Jejunum (tissue), 1 donor: ENCODE measurements around a stretch of chr9.

GRCh38 chr9:95008160-95009018 is 281.9 kb downstream of the AOPEP start:
- PRO-cap, result no peak

GRCh38 chr9:95023874-95024136 is 293.7 kb downstream of the FANCC start:
- PRO-cap, result no peak

DNA sequence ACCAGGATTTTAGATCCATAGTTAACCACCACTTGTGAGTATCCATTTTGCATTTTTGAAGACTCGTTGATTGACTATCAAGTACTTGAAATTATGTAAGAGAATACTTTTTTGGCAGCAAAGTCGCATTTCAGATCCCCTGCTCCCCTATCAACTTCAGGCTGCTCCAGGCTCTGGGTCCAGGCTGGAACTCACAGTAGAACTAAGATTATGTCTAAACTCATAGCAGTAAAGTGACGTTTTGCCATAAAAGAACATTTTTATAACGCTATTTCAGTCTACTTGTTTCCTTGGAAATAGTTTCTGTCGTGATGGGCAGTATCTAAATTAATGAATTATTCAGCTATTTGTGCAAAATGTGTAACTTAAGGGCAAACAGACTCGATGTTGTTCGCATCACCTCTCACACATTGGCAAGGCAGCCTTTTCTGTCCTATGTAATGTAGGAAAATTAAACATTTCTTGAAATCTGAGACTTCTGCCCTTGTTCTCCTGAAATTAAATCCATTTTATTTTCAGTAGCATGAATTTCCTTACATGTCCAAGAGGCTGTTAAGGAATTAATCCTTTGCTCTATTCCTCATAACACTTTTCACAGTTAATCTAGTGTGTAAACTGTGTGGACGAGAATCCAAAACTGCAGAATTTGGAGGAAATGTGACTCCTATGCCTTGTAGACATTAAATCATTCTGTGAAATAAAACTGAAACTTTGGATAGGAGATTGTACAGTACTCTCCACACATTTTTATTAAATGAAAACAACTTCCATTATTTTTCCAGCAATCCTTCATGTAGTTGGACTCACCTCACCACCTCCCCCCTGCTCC is 267.5 kb downstream of the FANCC start:
- PRO-cap, result no peak

DNA sequence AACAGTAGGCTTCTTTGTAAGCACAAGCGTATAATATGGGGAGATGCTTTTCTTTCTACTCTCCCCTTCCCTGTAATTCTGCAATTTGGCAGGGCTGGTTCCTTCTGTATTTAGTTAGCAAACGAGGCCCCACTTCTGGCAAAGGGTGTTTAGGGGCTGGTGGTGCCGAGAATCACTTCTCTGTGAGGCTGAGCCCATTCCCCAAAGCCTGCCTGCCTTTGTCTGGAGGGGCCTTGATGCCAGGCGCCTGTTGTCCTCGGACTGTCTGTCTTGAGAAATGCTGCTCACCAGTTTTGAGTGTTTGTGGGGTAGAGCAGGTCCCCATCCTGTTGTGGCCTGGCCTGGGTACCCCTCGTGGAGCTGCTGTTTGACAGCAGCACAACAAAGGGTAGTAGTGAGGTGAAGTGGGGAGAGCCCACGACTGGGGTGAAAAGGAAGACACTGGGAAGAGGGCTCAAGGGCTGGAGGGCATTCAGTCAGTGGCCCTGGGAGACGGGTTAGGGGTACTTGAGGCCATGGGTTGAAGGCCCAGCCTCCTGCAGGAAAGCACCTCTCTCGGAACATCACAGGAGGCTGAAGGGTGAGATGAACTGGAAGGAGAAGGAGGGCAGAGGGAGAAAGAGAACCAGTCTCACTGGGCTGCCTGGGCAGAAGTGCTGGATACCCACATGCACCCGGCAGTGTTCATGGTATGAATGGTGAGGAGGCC is 259.0 kb downstream of the FANCC start:
- PRO-cap, result no peak

DNA sequence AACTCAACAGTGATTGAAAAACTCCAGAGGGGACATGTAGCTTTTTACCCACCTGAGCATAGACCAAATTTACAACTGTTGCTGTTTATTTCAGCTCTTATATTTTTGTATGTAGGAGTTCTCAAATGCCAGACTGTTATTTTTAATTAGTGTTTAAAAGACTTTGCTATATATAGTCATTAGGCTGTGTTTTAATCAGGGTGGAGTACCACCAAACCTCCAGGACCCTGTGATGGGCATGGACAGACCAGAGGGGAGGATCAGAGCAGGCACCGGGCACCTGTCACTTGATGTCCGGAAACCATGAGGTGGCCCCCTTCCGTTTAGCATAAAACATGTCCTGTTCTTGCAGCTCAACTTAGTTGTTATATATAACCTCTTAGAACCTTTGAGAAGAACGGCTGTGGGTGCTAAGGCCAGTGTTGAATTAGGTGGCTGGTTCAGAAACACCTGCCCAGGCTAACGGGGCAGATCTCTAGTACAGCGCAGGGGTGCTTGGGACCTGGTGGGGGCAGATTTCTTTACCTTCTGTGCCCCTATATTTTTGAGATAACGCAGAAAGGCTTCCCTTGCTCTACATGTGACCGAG is 255.6 kb downstream of the FANCC start:
- PRO-cap, result no peak

DNA sequence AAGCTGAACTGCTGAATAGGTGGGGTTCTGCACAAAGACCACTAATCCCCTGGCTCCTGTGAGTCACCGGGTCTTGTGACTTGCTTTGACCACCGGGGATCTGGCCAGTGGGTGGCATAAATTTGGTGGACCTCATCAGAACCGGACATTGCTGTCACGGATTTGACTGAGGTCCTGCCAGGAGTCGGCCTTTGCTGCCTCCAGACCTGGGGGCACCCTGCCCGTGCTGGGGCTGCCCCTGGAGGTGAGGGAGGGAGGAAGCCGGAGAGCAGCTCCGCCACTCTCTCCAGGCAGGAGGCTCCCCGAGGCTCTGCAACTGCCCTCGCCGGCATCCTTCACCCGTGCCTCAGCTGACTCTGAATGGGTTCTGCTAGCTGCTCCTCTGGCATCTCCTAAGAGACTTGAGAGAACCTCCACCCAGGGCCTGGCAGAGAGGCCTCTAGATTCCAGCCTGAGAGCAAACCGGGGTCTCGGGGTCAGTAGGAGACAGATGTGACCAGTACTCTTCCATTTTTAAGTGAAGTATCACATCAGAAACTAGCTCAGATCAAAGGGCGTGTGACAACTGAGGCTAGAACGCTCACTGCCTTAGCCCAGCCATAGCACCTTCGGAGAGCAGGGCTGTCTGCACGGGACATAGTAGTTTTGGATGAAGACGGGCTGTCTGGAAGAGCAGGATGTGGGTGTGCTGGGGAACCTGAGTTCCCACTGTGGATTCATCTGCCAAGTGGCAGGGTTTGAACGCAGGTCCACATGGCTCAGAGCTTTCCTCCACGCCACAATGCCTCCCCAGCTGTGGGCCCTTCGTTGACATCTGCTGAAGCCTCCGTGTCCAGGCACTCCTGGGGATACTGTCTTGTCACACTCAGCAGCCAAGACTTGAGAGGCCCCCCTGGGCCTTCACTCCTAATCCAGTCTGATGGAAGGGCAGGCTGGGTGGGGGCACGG is 228.5 kb downstream of the FANCC start:
- PRO-cap, result no peak

GRCh38 chr9:95130465-95131129 is 186.9 kb downstream of the FANCC start:
- PRO-cap, result no peak

GRCh38 chr9:95147700-95148129 is 169.8 kb downstream of the FANCC start:
- PRO-cap, result no peak

DNA sequence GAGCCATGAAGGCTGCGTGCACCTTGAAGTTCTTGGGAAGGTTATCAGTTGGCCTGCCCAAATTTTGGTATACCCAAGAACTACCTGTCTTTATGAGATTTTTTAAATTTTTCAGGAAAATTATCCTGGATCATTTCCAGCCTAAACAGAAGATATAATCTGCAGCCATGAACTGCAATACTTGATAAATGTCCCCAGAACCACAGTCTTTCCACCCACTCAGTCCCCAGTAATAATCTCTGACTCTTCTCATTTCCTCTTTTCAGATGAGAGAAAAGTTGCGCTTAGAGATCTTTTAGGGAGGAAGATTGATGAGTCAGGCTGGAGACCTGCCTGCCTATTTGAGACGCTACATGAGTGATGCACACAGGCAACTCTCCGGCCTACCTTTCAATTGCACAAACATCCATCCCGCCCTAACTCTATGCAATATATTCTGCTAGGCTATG is 159.8 kb downstream of the FANCC start:
- PRO-cap, result no peak

GRCh38 chr9:95188539-95189049 is 128.9 kb downstream of the FANCC start:
- PRO-cap, result no peak

GRCh38 chr9:95349571-95350261 is 32.2 kb upstream of the FANCC start:
- PRO-cap, result no peak

GRCh38 chr9:95462162-95463318 is 46.5 kb downstream of the PTCH1 start:
- PRO-cap, result no peak

DNA sequence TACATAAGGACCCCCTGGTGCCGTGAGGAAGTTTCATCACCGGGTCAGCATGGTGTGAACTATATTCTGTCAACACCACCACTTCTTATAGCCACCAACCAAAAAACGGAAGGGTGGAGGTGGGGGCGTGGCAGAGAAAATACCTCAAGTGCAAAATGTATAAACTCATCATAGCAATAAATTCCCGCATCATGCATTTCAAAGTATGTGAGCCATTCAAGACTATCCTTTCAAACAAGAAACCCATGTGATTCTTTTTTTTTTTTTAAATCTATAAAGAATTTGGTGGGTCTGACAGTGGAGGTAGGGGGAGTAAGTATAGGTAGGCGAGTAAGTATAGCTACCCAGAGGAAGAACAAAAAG is 13.9 kb downstream of the PTCH1 start:
- PRO-cap, result no peak

DNA sequence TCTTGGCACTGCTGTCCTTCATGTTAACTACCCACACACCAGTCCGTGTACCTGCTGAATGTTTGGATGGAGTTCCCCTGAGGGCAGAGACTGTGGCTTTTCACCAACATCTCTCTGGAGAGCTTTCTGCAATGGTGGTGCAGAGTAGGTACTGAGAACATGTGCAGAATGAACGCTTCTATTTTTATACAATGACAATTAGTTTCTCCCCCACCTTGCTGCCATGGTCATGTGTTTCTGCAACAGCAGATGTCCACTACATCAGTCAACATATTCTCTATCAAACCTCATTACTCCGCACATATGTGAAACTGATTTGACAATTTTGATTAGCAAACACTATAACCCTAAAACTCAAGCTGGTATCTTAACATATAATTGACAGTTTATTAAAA is 6.8 kb downstream of the PTCH1 start:
- PRO-cap, result no peak

GRCh38 chr9:95515793-95516174 is 6.7 kb upstream of the PTCH1 start:
- PRO-cap, result no peak

GRCh38 chr9:95666744-95667293 is 157.8 kb upstream of the PTCH1 start:
- PRO-cap, result no peak

GRCh38 chr9:95681066-95681455 is 172.0 kb upstream of the PTCH1 start:
- PRO-cap, result no peak

DNA sequence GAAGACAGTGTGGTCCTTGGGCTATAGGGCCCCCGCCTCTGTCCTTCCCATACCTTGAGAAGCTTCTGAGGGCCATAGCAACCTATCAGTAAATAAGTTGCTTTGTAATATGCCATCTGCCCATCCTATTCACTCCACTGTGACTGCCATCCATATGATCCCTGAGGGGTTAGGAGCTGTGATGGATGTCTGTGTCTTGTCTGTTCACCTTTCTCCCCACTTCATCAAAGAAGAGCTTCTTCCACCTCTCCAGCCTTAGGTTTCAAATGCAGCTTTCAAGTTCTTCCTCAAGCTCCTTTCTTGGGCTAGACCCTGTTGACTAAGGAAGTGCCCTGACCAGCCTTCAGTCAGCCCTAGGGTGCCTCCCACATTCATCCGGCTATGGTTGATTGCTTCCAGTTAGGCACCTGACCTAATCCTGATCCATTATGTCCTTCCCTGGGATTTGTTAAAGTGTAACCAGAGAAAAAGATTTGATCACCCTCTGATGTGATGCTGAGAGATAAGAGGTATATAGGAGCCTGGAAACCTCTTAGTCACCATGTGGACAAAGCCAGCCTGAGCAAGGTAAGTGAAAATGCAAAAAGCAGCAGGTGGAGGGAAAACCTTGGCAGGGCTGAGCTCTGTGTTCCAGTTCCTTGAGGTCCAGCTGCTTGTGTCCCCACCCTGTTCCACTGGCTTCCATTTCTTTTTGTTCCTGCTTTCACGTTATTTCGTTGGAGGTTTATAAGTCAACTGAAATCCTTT is 178.9 kb upstream of the ERCC6L2 start:
- PRO-cap, result no peak

- PRO-cap, result no peak
Observed at GRCh38 chr9:95751914-95752327, 123.6 kb upstream of the ERCC6L2 start.

- PRO-cap, result no peak
Observed at GRCh38 chr9:95772307-95773352, 102.9 kb upstream of the ERCC6L2 start.